Measurements from ENCODE around the genes EIF3K and LGALS4.

GRCh38 chr19:38318645-38319030 is 1.0 kb upstream of the KCNK6 start:
- PRO-cap: no peak
- RAMPAGE, long total RNA: no peak

DNA sequence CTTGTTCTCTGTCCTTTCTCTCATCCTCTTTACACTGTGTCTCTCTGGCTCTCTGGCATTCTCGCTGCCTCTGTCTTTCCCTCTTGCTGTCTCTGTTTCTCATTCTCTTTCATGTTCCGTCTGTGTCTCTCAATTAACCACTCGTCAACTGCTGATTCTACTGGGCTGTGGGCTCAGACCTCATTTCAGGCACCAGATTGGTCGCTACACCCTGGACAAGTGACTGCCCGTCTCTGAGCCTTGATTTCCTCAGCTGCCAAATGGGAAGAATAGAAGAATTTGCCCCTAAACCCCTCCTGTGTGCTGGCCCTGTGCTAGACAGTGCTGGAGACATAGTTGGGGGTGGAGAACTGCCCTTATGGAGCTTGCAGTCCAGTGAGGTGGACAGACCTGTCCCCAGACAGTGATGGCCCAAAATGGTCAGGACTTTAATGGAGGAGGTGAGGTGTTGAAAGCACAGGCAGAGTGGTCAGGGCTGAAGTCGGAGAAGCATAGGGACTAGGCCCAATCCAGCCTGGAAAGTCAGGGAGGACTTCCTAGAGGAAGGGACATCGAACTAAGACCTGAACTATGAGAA is 7.9 kb upstream of the CATSPERG start:
- PRO-cap: no peak
- RAMPAGE, long total RNA: no peak

DNA sequence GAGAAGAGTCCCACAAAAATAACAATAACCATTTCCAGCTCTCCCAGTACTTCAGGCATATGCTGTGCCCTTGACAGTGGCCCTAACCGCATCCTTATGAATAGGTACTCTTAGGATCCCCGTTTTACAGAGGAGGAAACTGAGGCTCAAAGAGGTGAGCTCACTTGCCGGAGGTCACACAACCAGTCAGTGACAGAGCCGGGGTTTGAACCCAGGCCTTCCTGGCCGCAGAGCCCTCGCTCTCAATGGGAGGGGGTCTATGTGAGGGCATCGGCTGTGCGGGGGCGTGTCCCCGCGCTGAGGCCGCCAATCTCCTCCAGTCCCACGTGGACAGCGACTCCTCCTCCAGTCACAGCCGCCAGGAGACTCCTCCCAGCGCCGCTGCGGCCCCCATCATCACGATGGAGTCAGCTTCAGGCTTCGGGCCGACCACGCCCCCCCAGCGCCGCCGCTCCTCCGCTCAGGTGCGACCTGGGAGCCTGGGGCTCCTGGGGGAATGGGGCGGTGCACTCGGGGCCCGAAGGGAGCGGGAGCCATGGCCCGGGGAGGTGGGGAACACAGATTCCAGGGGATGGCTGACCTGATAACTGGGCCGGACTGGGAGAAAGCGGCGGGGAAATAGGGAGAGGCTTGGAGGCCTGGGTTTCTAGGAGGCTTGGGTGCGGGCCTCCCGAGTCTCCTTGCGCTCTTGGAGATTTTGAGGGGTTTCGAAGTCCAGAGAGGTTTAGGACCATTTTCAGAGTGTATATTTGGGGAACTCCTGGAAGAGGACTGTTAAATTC is 6.0 kb downstream of the SPRED3 start:
- PRO-cap: no peak
- RAMPAGE, long total RNA: no peak

DNA sequence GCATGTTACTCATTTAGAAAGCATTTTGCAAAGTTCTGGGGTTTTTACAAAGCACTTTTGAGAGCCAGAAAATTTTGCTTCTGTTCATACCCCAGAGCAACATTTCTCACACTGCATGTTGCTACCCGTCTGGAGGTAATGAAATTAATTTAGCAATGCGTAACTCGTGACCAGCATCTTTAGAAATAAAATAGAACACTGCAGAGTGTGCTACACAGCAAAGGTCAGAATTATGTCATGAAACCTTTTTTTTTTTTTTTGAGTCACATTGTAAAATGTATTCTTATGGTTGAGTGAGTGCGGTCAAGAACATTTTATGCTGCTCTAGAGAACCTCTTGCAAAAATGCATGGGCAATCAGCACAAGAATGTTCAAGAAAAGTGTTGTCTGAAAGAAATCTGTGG is 58.1 kb downstream of the MAP4K1 start:
- PRO-cap: no peak
- RAMPAGE, long total RNA: no peak

DNA sequence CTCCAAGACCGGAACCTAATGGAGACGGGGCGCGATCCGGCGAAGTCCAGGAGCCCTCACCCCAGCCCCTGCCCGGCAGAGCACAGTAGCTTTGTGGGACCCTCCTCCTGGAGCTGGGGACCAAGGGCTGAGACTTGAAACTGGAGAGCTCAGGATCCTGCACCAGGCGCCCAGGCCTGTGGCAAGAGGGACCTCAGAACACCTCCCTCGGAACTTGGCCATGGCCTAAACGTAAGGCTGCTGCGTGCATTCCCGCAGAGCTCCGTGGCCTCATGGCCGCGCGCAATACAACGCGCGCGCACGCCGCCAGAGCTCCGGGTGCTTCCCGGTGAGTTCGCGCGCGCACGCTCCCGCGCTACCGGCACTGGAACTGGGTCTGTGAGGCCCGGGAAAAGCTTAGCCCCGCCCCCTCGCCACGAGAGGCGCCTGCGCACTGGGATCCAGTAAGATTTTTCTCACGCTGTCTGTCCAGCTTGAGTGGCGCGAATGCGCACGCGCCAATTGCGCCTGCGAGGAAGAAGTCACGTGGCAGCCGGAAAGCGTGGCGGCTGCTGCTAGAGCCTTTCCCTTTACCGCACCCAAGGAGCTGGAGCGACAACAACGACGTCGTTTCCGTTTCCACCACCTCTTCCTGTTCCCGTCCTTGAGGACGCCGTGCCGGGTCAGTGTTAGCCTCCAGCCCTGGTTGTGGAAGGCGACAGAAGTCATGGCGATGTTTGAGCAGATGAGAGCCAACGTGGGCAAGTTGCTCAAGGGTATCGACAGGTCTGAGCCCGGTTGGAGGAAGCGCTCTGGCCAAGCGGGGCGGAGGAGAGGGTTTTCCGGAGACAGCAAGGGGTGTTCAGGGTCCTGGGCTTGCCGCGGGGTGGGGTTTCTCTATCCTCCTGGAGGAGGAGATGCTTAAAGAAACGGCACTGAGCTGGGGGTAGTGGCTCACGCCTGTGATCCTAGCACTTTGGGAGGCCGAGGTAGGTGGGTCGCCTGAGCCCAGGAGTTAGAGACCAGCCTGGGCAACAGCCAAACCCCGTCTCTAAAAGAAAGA is at the start of gene EIF3K:
TSS of gene EIF3K (plus strand) at position 626 of the 1,042 bp plus-strand sequence.
- PRO-cap: bidirectional peak, plus-strand start at position 634 of the sequence, minus-strand start at position 372 of the sequence
- RAMPAGE, long total RNA: start-site peak on the plus strand centred at position 649 of the sequence, 53 bp wide, 1,883 and 942 reads in 2 replicates

DNA sequence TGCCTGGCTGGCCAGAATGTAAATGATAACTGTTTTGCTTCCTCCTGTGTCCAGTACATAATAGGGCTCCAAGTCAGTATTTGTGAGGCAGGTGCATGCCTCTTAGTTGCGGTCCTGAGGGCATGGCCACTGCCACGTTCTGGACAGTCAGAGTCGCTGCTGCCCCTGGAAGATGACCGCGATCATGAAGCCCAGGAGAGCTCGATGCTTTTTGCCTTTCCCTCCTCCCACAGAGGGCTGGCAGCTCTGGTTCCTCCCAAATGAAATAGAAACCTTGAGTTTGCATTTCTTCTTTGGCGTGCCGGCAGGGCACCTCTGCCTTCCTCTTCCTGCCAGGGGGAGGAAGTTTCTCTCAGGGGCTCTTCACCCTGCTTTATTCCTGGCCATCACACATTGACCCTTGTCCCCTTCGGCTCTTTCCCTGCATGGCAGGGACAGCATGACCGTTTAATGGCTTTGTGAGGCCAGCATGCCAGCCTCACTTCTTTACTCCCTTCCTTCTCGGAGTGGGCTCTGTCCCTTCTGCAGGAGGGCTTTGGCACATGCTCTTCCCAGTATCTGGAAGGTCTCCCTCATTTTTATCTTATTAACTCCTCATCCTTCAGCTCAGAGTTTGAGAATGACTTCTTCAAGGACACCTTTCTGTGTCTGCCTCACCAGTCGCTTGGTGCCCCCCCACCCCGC is 47.9 kb downstream of the ACTN4 start:
- PRO-cap: no peak
- RAMPAGE, long total RNA: no peak

DNA sequence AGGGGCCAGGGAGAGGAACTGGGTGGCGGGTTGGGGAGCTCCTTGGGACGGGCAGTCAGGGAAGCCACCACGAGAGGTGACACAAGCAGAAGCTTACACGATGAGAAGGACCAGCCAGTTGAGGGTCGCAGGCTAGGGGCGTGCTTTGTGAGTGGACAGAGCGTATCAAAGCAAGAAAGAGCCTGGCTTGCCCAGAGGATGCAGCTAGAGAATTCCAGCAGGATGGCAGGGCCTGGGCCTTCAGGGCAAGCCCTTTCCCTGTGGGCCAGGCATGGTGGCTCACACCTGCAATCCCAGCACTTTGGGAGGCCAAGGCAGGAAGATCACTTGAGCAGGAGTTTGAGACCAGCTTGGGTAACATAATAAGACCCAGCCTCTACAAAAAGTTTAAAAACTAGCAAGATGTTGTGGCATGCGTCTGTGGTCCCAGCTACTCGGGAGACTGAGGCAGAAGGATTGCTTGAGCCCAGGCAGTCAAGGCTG is 40.5 kb downstream of the CAPN12 start:
- PRO-cap: no peak
- RAMPAGE, long total RNA: no peak

DNA sequence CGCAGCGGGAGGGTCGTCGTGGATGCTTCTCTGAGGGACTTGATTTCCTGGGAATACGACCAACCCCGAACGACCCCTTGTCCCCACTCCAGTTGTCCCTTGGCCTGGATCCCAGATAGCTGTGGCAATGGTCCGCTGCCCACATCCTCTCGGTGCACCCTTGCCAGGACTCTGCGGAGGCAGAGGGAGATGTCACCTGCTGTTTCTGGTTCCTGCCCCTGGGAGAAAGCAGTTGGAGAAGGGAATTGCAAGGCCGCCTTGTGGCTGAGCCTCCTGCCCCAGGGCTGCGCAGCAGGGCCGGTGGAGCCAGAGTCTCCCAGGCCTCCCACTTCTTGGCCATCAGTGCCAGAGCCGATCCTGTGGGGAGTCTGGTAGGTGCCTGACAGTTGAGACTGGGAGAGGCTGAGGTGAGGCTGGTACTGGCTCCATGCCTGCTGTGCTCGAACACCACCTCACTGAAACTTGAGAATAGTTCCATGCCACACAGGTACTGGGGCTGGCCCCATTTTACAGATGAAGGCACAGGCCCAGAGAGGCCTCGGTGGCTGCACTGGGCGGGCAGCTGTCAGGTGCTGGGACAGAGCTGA is 24.0 kb downstream of the CAPN12 start:
- PRO-cap: no peak
- RAMPAGE, long total RNA: no peak

DNA sequence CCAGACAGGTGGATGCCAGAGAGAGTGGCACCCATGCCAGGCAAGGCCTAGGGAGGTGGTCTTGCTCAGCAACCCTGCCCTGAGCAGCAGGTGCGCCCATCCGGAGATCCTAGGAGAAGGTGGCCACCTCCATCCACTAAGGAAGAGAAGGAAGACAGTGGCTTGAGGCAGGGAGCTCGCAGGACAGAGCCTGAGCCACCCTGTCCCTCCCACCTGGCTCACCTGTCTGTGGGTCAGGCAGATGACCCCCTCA is 13.6 kb downstream of the CAPN12 start:
- PRO-cap: no peak
- RAMPAGE, long total RNA: no peak

DNA sequence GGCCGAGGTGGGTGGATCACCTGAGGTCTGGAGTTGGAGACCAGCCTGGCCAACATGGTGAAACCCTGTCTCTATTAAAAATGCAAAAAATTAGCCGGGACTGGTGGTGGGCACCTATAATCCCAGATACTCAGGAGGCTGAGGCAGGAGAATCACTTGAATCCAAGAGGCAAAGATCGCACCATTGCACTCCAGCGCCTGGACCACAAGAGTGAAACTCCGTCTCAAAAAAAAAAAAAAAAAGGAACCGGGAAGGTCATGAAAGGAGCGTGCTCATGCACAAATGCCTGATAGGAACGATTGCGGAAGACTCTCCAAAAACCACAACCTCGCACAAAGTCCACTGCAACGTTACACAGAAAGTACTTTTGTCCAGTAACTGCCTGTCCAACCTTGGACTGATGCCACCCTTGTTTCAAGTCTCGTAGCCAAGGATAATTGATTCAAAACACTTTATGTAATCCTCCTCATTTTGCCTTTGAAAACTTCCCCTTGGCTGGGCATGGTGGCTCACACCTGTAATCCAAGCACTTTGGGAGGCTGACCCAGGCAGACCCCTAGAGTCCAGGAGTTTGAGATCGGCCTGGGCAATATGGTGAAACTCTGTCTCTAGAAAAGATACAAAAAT is 13.8 kb downstream of the LGALS7 start:
- PRO-cap: no peak
- RAMPAGE, long total RNA: no peak

- PRO-cap: no peak
- RAMPAGE, long total RNA: no peak
These were observed 4.2 kb downstream of the LGALS7B start for GRCh38 chr19:38793175-38793656.

DNA sequence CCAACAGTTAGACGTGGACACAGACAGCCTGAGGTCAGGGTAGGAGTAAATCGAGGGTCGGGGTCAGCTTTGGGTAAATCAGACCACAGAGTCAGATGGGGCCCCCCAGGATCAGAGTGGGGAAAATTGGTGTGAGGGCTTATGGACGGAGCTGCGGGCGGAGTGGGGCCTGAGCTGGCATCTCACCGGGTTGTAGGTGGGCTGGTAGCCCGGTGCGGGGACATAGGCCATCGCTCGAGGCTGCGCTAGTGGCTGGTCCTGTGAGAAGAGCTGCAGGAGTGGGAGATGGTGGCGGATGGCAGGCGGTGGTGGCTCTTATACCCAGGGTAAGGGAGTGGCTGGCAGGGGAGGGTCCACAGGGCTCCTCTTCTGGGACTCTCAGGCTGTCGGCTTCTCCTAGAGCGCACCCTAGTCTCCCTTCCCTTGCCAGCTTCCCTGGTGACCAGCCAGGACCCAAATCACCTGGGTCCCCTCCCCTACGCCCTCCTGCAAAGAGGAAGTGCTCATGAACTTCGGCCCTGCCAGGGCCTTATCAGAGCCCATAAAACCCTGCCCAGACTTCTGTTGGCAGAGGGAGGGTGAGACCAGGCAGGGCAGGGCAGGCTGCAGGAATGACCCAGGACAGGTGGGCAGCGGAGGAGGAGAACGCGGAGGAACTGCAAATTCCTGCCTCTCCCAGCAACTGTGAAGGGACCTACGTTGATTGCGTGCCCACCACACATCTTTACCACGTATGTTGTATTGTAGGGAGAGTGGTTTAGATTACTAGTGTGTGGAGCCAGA is at the start of gene LGALS4:
TSS of gene LGALS4 (minus strand) at position 290 of the 783 bp plus-strand sequence.
- PRO-cap: no peak
- RAMPAGE, long total RNA: no peak

DNA sequence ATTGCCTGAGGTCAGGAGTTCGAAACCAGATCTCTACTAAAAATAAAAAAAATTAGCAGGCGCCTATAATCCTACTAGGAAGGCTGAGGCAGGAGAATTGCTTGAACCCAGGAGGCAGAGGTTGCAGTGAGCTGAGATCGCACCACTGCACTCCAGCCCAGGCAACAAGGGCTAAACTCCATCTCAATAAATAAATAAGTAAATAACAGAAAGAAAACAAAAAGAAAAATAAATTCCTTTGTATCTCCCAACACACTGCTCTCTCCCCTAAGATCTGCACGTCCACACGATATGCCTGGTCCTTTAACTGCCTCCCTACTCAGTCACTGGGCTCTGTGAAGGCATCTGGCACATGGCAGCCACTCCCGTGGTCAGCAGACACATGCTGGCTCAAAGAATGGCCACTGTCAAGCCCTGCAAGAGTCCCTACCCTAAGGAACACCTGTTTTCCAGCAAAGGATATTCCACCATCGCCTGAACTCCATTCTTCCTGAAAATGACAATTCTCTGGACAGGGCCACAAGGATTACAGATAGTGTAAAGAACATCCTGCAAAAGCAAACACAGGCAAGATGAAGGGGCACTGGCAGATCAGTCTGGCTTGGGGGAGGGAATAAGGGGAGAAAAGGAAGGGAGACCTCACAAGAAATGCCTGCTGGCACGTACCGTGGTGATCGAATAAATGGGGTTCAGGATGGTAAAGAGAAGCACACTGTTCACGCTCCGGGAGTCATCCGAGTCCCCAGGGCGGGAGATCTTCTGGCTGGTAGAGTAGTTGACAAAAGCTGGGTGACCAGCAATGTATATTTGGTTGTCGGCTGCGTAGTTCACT is 4.4 kb downstream of the HNRNPL start:
- PRO-cap: no peak
- RAMPAGE, long total RNA: no peak

DNA sequence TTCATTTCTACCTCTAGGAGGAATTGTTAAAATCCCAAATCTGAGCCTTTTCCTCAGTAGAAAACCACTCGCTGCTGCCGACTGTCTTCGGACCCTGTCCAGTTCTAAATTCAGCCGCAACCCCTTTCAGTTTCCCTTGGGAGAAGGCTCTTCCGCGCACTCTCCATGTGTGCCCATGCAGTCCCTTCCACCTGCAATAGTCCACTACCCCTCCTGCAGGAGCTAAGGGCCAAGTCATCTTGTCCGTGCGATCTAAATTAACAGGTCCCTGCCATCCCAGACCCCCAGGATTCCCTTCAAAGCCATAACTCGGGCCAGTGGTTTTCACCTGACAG is 921 bp upstream of the HNRNPL start:
- PRO-cap: no peak
- RAMPAGE, long total RNA: no peak

DNA sequence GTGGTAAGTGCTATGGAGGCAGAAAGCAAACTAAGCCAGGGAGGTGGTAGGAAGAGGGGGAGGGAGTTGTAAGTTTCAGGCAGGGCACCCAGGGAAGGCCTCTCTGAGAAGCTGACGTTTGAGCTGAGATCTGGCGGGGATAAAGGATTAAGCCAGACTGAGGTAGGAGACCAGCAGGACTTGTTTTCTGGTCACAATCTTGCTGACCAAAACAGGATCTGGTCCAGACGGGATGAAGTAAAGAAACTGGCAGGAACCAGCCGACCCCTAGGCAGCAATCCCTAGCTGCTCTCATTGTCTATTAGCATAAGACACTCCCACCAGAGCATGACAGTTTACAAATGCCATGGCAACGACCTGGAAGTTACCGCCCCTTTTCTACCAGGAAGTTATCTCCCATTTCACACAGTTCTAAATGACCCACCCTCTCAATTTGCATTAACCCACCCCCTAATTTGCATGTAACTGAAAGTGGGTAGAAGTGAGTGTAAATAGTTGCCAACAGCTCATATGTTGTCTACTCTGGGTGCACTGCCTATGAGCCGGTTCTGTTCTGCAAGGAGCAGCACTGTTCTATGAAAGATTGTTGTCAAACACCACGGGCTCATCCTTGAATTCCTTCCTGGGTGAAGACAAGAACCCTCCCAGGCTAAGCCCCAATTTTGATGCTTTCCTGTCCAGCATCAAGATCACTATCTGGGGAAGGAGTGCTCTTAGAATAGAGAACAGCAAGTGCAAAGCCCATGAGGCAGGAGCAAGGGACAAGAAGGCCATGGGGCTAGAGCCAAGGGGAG is 13.8 kb upstream of the FBXO27 start:
- PRO-cap: no peak
- RAMPAGE, long total RNA: no peak

DNA sequence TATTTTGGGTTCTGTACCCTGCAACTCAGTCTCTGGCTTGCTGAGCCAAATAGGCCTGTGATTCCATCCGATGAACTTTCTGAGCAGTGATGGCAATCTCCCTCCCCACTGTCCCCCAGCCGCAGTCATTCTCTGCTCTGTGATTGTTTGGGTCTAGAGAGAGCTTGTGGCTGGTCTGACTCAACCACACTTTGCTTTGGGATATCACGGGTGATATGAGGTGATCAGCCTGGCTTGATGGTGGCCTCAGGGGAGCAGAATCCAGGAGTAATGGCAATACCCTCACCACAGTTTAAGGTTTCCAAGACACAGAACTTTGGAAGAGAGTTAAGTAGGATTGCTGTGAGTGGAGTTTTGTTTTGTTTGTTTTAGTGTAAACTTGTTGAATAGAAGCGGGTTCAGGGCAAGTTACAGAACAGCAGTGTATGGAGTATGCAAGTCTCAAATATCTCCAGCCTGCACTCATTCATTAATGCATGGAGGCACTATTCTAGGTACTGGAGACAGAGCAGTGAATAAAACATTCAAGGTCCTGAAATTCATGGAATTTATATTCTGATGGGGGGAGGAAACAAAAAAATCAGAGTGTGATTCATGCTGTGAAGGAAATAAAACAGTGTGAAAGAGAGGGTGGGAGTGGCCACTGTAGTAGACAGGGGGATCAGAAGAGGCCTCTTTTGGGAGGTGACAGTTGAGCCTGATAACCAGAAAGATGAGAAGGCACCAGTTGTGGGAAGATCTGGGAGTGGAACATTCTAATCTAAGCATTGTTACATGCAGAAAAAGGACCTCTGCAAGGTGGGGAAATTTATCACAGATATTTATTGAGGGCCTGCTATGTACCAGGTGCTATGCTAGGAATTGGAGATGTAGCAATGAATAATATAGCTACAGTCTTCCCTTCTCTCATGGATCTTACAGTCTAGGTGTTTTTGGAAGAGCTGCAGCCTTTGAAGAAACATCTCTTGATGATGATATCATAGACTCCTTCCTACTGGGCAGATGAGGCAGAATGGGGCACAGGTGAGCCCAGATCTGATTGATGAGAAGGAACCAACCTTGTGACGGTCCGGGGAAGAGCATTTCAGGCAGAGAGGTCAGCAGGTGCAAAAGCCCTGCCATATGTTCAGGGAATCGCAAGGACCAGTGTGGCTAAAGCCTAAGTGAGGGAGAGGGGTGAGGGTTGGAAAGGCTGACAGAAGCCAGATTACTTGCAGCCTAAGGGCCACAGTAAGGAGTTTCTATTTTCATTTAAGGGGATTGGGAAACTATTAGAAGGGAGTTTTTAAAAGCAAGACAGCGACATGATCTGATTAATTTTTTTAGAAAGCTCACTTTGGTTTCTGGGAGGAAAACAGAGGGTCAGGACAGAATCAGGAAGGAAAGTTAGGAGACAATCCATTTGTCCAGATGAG is 5.7 kb downstream of the SAMD4B start:
- PRO-cap: no peak
- RAMPAGE, long total RNA: no peak

- PRO-cap: no peak
- RAMPAGE, long total RNA: no peak
These were observed 11.4 kb downstream of the SAMD4B start for GRCh38 chr19:39353486-39354132.

- PRO-cap: no peak
- RAMPAGE, long total RNA: no peak
These were observed 21.3 kb downstream of the PAF1 start for GRCh38 chr19:39369521-39370141.

- PRO-cap: no peak
- RAMPAGE, long total RNA: no peak
These were observed 6.6 kb downstream of the PAF1 start for GRCh38 chr19:39383988-39384975.

- PRO-cap: no peak
- RAMPAGE, long total RNA: no peak
These were observed 5.7 kb downstream of the PAF1 start for GRCh38 chr19:39385124-39385683.